Endothelial cell (in vitro differentiated cells): ENCODE data around the gene CCNH.

GRCh38 chr5:87412256-87413071 is at the start of gene CCNH:
CCNH (minus strand) TSS chr5:87412930.
- PRO-cap, result bidirectional peak, plus-strand start at chr5:87412213, minus-strand start at chr5:87412314; bidirectional peak, plus-strand start at chr5:87412764, minus-strand start at chr5:87412704; bidirectional peak, plus-strand start at chr5:87413127, minus-strand start at chr5:87412886

DNA sequence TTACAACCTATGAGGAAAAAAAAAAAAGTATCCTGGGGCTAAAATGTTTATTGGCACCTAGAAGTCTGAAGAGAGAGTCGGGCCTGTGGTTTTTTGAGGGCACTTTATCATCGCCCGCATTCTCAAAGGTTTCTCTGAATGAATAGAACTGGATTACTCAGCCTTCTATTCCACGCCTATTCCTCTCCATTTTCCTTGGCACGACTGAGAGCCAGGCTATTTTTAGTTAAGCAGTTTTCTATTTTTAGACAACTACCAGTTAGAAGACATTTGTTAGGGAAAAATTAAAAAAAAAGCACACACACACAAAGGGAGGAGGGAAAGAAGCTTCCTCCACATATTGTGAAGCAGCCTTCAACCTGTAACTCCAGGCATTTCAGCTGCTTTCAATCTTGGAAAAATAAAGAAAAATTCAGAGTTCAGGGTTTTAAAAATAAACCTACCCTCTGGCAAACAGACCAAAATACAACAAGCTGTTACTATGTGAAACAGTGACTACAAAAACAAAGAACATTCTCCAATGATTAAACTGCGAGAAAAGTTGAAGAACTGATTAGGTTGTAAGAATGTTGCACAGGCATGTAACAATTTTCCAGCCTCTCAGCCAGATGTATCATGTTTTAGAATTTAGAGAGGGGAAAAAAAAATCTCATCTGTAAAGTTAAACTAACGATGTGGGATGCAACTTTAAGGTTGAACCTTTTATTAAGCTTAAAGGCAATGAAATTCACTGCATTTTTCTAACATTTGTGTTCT is 97.0 kb downstream of the MEF2C start:
- PRO-cap, result bidirectional peak, plus-strand start at position 336 of the sequence, minus-strand start at position 206 of the sequence; bidirectional peak, plus-strand start at position 582 of the sequence, minus-strand start at position 361 of the sequence

DNA sequence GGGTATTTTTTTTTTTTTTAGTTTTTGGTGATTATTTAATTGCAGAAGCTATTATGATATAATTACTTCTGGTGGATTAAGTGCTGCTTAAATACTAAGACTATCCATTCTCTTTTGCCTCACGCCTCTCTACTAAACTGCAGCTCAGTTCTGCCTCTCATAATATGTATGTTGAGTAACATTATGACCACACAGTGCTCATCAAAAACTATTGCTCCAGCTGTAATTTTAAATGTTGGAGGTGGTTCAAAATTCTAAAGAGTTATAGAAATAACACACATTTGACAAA is 57.8 kb downstream of the MEF2C start:
- PRO-cap, result no peak

GRCh38 chr5:88836234-88836960 is 46.6 kb downstream of the MEF2C start:
- PRO-cap, result no peak

DNA sequence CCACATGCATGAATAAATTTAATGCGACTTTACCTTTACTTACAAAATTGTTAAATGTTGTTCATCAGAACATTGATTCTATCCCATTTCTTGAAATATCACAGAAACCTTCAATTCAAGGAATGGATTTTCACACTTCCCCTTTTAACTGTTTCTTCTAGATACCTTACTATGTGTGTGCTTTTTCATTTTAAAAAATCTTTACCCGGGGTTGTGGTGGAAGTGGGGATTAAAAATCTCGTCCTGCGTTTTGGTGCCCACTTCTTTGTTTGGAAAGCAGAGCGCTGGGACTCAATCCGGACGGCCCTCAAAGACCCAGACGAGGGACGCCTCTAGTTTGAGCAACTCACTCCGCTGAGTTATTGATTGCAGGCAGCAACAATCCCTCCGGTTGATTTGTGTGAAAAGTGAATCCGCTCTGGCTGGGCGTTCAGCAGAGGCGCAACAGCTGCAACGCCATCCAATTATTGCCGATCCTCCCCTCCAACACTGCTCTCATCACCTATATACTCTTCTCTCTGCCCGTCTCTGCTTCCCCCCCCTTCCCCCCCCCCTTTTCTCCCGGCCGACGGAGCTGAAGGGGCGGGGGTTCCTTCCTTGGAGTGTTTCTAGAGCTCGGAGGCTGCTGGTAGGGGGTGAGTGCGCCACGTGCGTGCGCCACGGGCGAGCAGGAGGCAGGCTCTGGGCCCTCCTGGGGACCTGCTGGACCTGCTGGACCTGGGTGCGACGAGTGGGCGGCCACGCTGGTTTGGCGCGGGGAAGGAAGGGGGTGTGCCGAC is 6.1 kb upstream of the MEF2C start:
- PRO-cap, result unidirectional peak, plus-strand start at position 260 of the sequence; bidirectional peak, plus-strand start at position 666 of the sequence, minus-strand start at position 530 of the sequence

DNA sequence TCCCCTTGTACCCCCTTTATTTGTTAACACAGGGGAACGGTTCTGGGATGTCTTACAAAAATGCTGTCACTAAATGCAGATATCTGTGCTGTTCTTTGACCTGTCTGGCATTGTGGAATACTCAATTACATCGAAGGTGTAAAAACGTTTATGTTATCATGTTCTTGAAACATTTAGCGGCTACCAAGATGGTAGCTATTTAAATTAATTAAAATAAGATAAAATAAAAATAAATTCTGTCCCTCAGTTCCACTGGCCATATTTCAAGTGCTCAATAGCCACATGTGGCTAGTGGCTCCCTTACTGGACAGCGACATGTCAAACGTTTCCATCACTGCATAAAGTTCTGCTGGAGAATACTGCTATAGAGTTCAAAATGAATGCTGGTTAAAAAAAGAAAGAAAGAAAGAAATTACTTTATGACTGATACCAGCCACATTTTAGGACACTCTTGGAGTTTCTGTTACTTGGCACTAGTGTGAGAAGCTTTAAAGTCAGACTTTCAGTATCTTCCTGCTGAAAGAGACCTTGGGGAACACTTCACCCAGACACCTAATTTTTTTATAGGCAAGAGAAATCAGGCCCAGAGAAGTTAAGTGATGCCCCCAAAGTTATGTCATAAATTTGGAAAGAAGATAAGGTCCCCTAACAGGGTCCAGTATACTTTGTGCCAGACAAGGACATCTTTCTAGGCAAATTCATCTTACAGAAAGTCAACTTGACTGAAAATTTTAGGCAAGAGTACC is 7.5 kb upstream of the MEF2C start:
- PRO-cap, result no peak

DNA sequence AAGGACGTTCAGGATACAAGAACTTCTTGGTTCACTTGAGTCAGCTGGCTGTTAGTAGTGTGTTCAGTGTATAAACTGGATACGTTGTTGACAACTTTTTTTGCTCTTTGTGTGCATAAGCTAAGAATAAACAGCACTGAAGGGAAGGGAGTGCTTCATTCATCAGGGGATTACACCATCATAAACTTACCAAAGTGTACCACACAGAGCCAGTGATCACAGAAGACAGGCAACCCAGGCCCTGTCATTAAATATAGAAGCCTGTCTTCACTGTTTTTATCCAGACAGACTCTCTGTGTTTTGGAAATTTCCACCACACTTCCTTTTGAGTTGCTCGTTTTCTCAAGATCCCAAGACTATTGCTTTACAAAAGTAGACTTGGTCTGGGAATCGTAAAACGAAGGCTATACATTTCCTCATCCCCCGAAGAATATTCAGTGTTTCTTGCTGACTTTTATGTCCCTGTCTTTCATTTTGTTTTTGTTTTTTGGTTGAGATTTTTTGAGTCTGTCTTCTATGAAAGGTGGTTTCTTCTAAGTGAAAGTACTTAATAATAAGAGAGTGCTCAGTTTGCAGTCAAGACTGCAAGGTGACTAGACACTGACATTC is 55.6 kb upstream of the MEF2C start:
- PRO-cap, result no peak

GRCh38 chr5:89313077-89313367 is 430.0 kb upstream of the MEF2C start:
- PRO-cap, result bidirectional peak, plus-strand start at chr5:89313277, minus-strand start at chr5:89313146

- PRO-cap, result unidirectional peak, minus-strand start at chr5:90614093
These were observed 55.4 kb downstream of the ADGRV1 start for GRCh38 chr5:90613950-90614409.

DNA sequence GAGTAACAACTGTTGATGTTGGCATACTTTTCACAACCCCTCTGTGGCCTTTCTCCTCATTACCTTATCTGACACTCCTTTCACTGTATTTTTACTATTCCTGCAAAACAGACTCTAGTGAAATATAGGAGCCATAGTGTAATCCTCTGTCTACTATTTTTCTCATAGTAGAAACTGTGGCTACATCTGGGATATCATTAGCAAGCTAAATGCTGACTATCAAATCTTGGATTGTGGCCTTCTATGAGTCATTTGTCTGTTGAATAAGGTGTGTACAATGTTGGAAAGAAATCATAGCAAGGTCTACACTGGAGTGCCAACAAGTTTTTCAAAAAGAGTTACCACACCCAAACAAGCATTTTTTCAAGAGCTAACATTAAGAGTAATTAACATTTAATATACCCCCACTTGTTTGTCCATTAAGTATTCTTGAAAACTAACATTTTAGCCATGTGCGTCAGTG is 330.2 kb downstream of the ADGRV1 start:
- PRO-cap, result no peak

GRCh38 chr5:90917837-90918358 is 359.3 kb downstream of the ADGRV1 start:
- PRO-cap, result no peak

DNA sequence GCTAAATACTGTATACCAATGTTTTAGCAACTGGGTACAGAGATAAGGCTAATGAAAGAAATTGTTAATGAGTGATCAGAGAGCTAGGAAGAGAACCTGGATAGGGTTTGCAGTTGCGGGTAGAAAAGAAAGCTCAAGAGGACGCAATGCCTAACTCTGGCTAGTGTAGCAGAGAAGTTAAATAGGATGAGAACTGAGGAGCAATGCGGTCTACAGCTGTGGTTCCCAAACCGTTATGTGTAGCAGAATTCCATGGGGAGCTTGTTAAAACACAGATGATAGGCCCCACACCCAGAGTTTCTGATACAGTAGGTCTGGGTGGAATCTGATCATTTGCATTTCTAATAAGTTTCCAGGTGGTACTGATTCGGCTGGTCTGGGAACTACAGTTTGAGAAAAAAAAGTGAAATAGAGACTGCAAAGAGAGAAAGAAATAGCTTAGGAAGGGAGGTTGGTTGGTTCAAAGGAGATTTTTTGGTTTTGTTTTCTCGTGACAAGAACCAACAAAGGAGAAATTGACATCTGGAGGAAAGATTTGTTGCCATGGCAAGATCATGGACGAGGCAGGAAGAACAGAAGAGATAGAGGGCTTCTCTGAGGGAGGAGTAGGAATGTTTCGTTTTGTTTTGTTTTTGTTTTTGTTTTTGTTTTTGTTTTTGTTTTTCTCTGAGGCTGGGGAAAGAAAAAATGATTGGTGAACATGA is 276.2 kb downstream of the ARRDC3 start:
- PRO-cap, result no peak

DNA sequence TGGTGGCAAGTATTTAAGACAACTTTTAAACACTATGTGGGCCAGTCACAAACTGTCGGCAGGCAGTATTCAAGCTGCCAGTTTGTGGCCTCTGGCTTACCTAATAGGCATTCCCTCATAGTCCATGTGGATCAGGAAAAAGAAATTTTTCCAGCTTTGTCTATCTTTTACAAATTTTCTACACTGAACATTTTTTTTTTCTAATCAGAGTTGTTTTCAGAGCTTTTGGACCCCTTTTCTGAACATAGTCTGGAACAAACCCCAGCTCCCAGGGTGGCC is 262.8 kb downstream of the ARRDC3 start:
- PRO-cap, result no peak

- PRO-cap, result no peak
These were observed 188.3 kb downstream of the ARRDC3 start for GRCh38 chr5:91194838-91195175.

GRCh38 chr5:92939431-92939839 is 643.6 kb upstream of the NR2F1 start:
- PRO-cap, result no peak

GRCh38 chr5:93250324-93251049 is 332.5 kb upstream of the NR2F1 start:
- PRO-cap, result no peak

DNA sequence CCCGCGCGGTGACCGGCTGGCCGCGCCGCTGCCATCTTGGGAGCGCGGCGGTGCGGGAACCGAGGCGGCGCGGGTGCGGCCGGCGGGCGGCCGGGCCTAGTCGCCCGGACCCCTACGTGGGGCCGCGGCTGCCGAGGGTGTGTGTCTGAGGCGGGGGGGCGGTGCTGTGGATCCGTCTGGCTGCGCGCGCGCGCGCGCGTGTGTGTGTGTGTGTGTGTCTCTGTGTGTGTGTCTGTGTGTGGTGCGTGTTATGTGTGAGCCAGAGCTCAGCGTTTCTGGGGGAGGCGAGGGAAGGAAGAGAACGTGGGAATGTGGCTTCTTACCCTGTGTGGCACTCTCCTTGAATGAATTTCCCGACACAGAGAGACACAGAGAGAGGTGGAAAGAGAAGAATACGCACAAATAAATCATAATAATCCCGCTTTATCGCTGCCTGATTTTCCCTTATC is 5.6 kb downstream of the NR2F1 start:
- PRO-cap, result no peak

DNA sequence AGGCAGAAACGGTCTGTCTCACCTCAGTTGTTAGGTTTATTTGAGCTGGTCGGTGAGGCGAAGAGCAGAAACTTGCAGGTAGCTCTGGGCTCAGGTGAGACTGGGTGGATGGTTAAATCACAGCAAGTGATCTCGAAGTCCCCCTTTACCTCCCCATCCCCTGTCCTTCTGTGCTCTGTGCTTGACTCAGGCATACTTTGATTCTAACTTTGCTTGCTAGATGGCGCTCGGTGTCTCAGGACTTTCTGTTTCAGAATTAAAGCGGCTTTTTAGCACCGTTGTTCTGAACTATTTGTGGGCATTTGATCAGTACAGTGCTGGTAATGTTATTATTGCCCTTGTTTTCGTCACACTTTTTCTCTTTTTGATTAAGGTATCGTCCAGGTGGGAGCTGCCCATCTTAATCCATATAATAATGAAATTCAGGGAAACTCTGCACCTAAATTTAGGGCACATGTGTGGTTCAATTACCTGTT is 24.8 kb downstream of the NR2F1 start:
- PRO-cap, result no peak

GRCh38 chr5:93622247-93622917 is 39.4 kb downstream of the NR2F1 start:
- PRO-cap, result bidirectional peak, plus-strand start at chr5:93622522, minus-strand start at chr5:93622337

DNA sequence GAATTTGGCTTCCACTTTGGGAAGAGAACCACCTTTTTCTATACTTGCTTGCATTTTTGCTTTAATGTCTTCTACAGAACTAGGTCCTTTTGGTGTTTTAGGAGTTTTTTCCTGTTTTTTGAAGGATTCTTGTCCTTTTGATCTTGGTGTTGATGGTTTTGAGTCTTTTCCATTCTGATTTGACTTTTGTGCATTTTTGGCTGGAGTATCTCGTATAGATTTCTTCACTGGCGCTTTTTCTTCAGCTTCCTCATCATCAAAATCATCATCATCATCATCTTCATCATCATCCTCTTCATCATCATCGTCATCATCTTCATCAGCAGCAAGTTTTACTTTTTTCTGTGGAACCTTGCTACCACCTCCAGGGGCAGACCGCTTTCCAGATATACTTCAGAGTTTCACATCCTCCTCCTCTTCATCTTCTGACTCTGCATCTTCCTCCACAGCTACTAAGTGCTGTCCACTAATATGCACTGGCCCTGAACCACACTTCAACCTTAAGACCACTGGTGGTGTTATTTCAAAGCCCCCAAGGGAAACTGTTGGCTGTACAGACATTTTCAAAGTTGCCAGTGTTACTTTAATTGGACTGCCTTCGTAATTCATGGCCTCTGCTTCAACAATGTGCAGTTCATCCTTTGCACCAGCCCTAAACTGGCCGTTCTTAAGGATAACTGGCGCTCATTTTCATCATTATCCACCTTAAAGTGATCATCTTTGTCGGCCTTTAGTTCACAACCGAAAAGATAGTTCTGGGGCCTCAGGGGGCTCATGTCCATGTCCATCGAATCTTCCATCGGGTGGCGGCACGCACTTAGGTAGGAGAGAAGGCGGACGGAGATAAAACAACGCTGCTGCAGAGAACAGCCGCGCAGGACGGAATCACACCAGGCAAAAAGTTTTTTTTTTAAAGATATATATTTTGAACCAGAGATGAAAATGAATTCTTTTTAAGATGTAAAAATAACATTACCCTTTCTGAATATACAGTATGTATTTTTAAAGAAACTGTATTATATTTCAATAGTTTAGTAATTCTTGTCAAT is 58.2 kb downstream of the POU5F2 start:
- PRO-cap, result no peak